ENCODE results near the genes IQSEC3 and WNK1.

DNA sequence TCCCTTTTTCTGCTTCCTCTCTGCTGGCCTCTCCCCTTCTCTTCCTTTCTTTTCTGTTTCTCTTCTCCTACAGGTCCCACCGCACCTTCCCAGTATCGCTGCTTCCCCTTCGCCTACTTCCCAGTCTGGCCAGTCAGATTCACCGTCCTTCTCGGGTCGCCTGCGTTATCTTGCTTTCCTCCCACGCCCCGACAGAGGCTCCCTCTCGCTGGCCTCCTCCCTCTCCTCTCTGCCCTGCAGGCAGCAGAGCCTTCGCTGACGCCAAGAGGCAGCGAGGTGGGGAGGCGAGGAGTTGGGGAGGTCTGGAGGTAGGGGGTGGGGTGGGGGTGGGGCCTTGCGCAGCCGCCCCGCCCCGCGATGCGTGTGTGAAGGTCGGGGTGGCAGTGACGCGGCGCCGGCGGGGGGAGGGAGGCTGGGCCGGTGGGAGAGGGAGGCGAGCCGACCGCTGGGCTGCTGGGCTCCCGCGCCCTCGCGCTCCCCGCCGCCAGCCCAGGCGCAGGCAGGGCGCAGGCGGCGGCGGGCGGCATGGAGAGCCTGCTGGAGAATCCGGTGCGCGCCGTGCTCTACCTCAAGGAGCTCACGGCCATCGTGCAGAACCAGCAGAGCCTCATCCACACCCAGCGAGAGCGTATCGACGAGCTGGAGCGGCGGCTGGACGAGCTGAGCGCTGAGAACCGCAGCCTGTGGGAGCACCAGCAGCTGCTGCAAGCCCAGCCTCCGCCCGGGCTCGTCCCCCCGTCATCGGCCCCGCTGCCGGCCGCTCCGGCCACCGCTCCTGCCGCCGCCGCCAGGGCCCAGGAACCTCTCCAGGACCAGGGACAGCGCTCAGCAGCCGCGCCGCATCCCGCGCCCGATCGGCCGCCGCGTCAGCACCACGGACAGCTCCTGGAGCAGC, at the start of gene IQSEC3:
TSS of gene IQSEC3 (plus strand) at position 410 of the 895 bp plus-strand sequence.
- RRBS = no CpG with 5 or more reads among the region's 82 CpGs

GRCh38 chr12:236887-237325, 22.9 kb upstream of the SLC6A12 start:
- RRBS = no CpG with 5 or more reads among the region's 11 CpGs

DNA sequence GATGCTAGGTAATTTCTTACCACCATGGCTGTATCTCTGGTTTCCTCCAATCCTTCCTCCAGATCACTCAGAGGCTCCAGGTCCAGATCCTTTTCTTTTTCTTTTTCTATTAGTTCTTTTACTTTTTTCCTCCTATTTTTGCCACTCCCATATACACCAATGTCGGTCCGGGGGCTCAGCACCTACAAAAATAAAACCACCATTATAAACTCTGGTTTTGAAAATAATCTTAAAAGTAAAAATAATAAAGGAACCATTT, 47.1 kb upstream of the SLC6A13 start:
- RRBS = no CpG with 5 or more reads among the region's 2 CpGs

DNA sequence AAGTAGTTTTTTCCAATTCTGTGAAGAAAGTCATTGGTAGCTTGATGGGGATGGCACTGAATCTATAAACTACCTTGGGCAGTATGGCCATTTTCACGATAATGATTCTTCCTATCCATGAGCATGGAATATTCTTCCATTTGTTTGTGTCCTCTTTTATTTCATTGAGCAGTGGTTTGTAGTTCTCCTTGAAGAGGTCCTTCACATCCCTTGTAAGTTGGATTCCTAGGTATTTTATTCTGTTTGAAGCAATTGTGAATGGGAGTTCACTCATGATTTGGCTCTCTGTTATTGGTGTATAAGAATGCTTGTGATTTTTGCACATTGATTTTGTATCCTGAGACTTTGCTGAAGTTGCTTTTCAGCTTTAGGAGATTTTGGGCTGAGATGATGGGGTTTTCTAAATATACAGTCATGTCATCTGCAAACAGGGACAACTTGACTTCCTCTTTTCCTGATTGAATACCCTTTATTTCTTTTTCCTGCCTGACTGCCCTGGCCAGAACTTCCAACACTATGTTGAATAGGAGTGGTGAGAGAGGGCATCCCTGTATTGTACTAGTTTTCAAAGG, 16.9 kb downstream of the KDM5A start:
- RRBS = no CpG with 5 or more reads among the region's 1 CpG

GRCh38 chr12:377617-378075, 11.5 kb downstream of the KDM5A start:
- RRBS = no CpG with 5 or more reads among the region's 1 CpG

- RRBS = no CpG with 5 or more reads among the region's 4 CpGs
Observed at GRCh38 chr12:488568-489166, 28.9 kb downstream of the B4GALNT3 start.

GRCh38 chr12:538999-539599, 79.4 kb downstream of the B4GALNT3 start:
- RRBS = no CpG with 5 or more reads among the region's 6 CpGs

GRCh38 chr12:541844-542075, 82.0 kb downstream of the B4GALNT3 start:
- RRBS = no CpG with 5 or more reads among the region's 2 CpGs

GRCh38 chr12:562802-563974, 100.1 kb downstream of the NINJ2 start:
- RRBS = no CpG with 5 or more reads among the region's 25 CpGs

- RRBS = no CpG with 5 or more reads among the region's 2 CpGs
Observed at GRCh38 chr12:611159-611487, 52.1 kb downstream of the NINJ2 start.

DNA sequence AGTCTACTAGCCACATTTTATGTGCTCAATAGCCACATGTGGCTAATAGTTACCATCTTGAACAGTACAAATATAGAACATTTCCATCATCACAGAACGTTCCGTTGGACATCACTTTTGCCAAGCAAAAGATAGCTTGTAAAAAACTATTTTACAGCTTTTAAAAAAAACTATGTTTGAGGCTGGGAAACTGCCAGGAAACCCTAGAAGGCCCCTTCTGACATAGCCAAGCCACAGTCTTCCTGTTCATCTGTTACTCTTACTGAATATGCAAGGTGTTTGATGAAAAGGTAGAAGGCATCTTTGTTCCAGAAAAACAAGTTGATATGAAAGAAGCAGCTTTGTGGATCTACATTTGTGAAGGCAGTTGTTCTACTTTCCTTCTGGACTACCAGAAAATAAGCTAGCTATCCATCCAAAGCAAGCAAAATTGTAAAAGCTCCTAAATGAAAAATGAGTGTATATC, 23.6 kb upstream of the WNK1 start:
- RRBS = no CpG with 5 or more reads among the region's 2 CpGs

- RRBS = 2% methylated on average over 44 of the region's 92 CpGs
Observed at GRCh38 chr12:752514-753313, at the start of gene WNK1. Gene WNK1 (plus strand): TSS chr12:752579.

DNA sequence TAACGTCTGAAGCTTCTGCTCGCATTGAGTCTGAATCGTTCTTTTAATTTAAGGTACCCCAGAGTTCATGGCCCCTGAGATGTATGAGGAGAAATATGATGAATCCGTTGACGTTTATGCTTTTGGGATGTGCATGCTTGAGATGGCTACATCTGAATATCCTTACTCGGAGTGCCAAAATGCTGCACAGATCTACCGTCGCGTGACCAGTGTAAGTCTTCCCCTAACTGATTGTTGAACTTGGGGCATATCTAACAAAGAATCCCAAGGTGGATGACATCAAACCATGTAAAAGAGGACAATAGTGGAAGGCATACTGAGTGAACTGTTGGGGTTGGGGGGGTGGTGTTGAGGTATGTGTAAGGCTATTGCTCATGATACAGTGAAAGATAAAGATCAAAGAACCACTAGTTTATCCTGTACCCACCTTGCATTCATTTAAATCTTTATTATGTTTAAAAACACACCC, 77.6 kb downstream of the WNK1 start:
- RRBS = no CpG with 5 or more reads among the region's 9 CpGs

DNA sequence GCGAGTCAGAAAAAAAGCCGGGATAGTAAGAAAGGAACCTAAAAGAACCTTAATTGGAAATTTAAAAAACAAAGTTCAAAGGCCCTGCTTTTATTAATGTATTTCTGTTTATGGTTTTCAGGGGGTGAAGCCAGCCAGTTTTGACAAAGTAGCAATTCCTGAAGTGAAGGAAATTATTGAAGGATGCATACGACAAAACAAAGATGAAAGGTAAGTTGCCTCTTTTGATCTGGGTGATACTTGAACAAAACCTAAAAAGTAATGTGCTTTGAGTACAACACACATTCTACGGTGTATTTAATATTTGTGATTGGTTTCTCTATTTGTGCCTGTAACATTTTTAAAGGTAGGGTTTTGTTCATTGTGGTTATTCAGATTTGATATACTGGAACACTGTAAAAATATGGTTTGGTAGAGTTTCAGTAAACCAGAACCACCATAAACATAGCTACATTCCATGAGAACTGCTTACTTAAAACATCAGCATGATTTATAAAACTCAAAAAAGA, 92.4 kb downstream of the RAD52 start:
- RRBS = no CpG with 5 or more reads among the region's 4 CpGs

DNA sequence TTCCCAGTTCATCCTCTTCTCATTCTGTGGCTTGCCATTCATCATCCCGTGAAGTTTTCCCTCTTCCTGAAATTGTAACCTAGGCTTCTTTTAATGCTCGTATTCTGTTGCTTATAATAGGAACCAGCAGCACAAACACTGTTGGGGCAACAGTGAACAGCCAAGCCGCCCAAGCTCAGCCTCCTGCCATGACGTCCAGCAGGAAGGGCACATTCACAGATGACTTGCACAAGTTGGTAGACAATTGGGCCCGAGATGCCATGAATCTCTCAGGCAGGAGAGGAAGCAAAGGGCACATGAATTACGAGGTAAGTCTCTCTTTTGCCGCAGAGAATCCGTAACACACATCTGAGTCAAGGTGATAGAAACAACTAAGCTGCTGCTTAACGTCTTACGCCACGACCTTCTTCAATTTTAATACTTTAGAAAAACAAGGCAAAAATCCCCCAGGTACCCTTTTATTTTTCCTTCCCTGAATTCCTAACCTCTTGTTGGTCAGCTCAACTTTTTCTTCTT, 41.7 kb downstream of the RAD52 start:
- RRBS = no CpG with 5 or more reads among the region's 11 CpGs

DNA sequence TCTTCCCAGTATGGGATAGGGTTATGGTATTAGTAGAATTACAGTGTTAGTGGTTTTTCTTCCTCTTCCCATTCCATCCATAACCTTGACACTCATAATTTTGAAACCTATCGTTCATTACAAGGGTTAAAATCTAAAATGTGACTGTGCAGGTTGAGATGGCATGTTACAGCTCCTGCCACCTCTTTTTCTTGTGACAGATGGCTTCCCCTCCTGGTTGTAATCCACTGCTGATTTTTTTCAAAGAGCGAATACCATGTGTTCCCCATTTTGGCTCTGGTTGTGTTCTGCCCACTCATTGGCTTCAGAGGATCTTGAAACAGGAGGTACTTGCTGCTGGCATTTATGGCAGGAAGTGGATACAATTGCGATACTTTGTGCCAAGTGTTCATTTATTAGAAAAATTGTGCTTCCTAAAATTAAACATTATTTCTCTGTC, 57.2 kb downstream of the ERC1 start:
- RRBS = no CpG with 5 or more reads among the region's 3 CpGs

- RRBS = no CpG with 5 or more reads among the region's 2 CpGs
Observed at GRCh38 chr12:1054459-1054789, 63.4 kb downstream of the ERC1 start.

DNA sequence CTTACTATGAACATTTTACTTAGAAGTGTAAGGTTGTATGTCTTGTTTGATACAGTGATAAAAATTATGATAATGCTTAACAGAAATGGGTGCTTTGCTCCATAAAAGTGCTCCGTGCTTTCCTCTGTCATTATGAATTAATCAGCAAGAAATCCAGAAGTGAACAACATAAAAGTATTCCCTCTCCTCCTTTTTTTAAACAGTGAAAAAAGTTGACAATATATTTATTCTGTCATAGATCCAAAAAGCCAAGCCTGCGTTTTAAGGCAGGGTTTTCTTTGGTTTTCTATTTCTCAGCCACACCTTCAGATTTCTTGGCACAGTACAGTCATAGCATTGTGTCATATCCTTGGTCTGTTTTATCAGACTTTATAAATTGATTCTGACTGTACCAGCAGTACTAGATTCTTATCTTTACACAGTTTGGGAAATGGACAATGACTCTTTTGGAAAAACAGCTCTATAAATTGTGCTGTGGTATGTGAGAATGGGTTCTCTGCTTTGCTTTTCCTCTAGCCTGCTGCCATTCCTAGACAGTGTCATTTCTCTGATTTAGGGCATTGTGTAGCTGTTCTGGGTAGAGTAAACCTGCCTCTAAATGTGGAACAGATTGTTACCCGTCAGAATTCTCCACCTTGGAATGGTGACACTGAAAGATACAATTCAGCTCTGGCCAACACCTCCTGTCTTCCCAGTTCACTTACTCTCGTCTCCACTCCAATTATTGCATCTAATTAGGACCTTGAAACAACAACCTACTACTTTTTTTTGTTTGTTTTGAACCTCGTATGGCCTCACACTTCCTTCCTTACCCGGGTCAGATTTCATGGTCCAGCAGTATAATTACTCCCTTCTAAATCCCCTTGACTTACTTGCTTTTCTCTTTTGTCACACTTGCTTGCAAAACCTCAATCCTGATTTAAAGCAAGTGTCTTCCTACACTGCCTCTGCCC, 226.2 kb downstream of the ERC1 start:
- RRBS = no CpG with 5 or more reads among the region's 6 CpGs

GRCh38 chr12:1262806-1263261, 271.8 kb downstream of the ERC1 start:
- RRBS = no CpG with 5 or more reads among the region's 3 CpGs

DNA sequence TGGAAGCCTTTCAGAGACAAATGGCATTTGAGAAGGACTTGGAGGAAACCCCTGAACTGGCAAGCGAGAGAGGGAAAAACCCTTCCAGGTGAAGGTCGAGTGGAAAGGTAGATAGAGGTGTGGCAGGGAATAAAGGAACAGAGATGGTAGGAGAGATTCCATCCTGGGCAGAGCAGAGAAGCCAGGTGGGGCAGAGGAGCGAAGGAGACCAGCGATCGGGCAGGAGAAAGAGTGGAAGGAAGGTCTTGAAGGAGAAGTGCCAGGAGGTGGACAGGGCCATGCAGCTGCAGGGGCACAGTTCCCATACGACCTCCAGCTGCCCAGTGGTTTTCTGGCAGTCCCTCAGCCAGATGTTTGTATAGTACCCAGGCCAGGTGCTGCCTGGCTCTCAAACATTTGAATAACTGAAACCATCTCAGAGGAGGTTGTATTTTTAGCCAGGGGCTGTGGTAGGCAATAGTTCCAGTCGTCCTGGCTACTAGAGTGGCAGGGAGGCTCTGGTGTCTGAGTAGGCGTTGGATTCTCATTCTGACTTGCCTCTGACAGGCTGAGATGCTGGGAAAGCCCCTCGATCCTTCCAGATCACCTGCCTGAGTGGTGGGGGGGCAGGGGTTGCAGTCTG, 40.1 kb downstream of the FBXL14 start:
- RRBS = no CpG with 5 or more reads among the region's 9 CpGs